Myometrial cell (primary cell): Measurements from ENCODE around the gene EVA1B.

GRCh38 chr1:33239557-33239809 is 16.8 kb upstream of the ZNF362 start:
- RAMPAGE, long total RNA: no peak

GRCh38 chr1:33298806-33299718 is 21.8 kb downstream of the A3GALT2 start:
- RAMPAGE, long total RNA: no peak

DNA sequence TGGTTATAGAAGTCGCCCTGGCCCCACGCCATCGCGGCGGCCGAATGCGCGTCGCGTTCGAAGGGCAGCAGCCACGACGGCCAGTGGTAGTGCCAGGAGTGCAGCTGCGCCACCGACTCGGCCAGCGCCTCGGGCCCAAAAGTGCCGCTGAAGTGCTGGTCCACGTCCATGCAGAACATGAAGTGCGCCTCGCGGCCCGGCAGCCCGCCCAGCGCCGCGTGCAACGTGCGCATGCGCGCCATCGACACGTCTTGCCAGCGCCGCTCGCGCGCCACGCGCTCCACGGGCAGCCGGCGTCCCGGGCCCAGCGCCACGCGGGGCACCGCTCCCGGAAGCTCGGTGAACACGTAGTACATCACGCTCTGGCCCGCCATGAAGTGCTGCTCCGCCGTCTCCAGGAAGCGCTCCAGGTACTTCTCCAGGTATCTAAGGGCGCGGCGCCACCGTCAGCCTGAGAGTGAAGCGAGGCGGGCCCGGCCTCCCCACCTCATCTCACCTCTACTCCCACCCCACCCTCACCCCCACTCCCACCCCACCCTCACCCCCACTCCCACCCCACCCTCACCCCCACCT is 13.8 kb downstream of the A3GALT2 start:
- RAMPAGE, long total RNA: no peak

DNA sequence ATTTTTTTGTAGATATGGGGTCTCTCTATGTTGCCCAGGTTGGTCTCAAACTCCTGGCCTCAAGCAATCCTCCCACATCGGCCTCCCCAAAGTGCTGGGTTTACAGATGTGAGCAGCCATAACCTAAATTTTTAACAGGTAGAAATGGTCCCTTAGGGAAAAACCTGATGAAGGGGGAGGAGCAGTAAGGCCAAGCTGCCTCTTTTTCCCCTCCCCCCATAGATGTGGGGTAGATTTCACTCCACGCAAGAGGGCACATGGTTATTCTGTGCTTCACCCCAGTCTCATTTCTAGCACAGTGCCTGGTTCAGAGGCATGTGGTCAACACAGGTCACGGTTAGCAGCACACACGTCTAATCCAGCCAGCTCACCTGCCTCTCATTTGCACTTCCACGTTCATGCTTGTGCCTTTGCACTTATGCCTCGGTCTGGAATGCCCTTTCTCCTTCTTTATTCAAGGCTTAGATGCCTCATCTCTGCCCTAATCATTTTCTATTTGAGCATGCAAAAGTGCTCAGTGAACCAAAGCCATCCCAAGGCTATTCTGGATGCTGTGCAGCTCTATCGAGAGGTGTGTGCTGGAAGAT is 1.9 kb upstream of the A3GALT2 start:
- RAMPAGE, long total RNA: no peak

GRCh38 chr1:33337917-33338415 is 17.1 kb upstream of the A3GALT2 start:
- RAMPAGE, long total RNA: no peak

DNA sequence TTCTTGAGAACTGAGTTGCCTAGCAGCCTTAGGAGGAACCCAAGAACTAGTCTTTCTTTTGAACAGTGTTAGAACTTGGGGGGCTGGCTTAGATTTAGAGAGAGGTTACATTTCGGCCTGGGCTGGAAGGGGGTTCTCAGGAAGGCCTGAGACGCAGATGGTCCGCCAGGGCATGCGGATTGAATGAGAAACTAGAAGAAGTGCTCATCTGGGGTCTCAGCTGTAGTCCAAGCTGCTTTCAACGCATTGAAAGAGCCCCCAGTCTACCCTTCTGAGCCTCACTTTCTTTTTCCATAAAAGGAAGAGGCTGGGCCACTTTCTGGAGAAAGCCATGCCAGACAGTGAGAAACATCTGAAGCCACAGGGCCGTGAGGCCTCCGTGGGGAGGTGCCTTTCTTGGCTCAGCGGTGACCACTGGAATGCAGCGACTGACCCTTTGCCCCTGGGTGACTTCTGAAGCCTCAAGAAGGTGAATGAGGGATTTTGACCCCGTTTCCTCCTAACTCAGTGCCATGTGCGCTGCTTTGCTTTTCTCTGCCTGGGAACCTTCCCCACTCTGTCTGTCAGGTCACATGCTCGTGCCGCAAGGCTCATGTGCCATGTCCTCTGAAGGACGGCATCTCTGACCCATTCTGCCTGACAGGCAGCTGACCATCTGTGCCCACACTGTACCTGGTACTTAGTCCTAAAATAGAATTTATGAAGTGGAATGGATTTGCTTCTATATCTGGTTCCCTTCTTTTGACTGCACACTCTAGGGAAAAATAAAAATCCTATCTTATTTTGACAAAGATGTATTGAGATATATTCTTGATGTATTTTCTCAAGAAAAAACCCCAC is 44.6 kb upstream of the A3GALT2 start:
- RAMPAGE, long total RNA: no peak

- RAMPAGE, long total RNA: no peak
Observed at GRCh38 chr1:34984080-34984352, 1.1 kb downstream of the TMEM35B start.

DNA sequence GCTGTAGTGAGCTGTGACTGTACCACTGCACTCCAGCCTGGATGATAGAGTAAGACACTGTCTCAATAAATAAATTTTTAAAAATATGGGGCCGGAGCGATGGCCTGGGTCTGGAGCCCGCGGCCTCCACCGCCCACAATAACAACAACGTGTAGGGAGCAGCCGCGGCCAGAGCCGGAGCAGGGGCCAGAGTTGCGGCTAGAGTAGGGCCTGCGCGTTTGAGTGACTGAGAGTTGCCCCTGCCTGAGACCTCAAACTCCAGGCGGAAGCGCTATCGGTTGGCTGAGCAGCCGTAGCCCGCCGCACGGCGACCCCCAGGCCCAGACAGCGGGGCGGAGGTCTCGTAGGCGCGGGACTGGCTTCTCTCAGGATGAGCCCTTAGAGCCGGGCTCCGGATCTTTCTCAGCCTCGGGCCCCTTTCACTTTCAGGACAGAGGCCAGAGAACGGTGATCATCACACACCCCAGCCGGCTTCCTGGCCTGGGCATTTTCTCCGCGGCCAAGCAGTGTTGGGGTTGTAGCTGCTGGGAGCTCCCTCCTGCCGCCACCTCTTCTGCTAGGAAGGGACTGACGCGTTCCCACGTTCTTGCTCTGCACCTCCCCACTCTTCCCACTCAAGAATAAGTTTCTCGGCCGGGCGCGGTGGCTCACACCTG is 41.6 kb downstream of the ZMYM1 start:
- RAMPAGE, long total RNA: no peak

DNA sequence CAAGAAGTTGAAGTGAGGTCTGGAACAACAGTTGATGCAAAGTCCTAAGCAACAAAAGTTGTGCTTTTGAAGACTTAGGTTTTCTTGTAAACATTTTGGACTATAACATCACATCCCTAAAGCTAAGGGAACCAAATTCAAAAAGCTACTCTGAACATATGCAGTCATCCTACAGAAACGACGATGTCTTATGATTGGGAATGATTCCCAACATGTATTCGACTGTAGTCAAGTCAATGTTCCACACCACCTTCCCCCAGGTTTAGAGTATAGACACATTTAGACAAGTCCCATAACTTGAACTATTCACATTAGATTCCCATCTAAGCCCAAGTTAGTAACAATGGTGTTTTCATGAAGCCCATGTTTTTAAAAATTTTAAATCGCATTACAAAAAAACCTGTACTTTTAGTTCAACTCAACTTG is 12.7 kb downstream of the SFPQ start:
- RAMPAGE, long total RNA: no peak

GRCh38 chr1:35499827-35500205 is 57.4 kb downstream of the KIAA0319L start:
- RAMPAGE, long total RNA: no peak

DNA sequence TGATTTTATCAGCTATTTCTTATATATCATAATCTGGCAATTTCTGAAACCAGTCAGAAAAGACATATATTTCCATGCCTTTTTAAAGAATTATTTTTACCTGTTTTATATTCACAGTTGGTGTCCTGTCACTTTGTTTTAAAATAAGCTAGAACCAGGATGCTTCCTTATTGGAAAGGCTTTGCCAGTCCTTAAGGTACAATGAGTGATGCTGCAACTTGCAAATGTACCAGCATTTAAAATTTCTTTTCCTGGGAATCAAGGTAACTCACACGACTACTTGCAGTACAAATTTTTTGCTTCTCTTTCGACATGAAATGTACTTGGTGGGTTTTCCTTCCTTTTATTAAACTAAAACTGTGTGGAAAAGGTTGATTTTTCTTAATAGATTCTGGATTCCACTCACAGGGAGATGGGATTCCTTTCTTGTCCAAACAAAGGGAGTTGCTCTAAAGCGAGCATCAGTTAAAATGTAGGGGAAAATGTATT is 28.4 kb upstream of the AGO1 start:
- RAMPAGE, long total RNA: no peak

DNA sequence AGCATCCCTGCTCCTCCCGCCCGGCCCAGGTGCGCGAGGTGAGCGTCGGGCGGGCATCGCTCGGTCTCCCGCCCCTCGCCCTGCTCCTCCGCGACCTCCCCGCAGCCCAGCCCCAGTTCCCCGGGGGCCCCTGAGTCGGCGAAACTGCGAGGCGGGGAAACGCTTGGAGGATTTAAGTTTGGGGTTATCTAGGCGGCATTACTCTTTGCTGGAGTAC is 503 bp downstream of the AGO3 start:
- RAMPAGE, long total RNA: no peak

DNA sequence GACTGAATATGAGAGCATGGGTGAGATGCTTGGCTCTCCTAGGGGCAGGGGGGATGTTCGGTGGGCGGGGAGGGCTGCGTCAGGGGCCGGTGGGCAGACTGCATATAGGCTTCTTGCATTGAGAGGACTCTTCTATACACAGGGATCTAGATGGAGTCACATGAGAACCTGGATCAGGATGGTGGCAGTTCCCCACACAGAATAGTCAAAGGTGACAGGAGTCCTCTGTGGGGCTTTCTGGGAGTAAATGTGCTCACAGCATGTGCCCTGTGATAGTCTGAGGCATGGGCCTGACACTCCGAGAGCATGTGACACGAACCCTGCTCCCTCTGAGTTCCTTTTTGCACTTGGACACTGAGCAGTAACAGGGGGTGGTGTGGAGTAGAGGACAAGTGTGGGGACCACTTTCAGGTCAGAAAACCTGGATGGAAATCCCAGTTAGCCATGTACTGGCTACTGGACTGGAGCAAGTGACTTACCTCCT is 2.2 kb downstream of the MAP7D1 start:
- RAMPAGE, long total RNA: no peak

GRCh38 chr1:36223045-36223318 is 1.3 kb upstream of the THRAP3 start:
- RAMPAGE, long total RNA: no peak

GRCh38 chr1:36228544-36228875 is 4.3 kb downstream of the THRAP3 start:
- RAMPAGE, long total RNA: no peak

GRCh38 chr1:36323461-36323943 is at the start of gene EVA1B:
Gene EVA1B, minus strand, starts transcription at chr1:36323645.
- RAMPAGE, long total RNA: no peak

DNA sequence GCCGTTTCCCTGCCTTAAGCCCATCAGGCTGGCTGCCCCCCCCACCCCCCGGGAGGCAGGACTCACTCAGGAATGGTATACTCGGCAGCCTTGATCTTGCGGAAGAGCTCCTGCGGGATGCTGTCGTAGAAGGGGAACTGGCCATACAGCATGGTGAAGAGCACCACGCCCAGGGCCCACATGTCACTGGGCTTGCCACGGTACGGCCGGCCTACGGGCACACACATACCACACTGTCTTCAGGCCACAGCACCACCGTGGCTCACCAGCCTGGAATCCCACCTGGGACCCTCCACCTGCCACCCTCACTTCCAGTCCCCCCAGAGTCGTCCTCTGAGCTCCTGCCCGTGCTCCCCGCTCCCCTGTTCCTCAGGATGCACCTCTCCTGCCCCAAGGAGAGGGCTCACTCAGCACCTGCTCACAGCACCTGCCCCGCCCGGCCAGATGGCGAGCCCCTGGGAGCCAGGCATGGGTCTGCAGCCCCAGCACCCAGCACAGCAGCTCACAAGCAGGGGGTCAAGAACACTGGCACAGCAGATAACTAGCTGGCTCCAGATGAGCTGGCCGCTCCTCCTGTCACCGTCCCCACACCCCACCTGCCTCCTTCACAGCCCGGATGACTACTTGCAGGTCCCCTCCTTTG is 20.7 kb upstream of the EVA1B start:
- RAMPAGE, long total RNA: no peak

DNA sequence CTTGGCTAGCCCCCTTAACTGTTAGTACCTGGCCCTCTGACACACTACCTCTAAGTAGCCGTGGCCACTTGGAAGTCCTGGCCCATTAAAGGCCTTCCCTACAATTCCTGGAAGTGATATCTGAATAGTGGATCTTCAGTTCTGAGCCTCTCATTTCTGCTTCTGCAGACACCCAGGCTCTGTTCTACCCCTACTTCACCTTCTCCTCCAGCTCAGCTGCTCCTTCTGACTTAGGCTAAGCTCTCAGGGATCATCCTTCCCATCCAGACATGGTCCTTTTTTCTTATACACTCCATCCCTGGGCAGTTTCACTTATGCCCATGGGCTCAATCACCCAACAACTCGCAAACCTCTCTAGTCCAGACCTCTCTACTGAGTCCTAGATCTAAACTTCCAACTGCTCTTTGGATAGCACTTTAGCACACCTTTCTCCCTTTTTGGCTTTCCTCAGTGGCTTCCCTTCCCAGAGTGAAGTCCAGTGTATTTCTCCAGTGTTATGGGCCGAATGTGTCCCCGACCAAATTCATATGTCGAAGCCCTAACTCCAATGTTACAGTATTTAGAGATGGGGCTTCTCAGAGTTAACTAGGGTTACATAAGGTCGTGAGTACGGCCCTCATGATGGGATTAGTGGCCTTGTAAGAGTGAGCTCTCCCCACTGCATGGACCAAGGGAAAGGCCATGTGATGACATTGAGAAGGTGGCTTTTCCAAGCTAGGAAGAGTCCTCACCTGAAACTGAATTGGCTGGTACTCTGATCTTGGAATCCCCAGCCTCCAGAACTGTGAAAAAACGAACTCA is 3.9 kb upstream of the OSCP1 start:
- RAMPAGE, long total RNA: no peak

DNA sequence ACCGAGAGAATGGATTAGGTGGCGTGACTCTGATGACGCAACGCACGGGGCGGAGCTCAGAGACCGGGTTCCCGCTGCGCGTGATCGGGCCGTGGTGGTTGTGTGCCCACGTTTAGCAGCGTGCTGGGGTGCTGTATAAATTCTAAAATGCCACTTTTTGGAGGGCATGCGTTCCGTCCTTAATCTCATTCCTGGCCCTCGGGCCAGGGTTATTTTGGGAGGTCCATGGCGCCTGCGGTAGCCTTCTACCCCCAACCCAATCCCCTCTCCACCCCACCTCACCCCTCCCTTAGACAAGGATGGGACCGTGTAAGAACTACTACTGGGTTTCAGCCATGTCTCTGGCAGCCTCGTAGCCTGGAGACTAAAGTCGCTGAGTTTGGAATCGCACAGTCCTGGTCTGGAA is 229 bp upstream of the MRPS15 start:
- RAMPAGE, long total RNA: no peak

- RAMPAGE, long total RNA: no peak
Observed at GRCh38 chr1:36703713-36704115, 221.0 kb upstream of the CSF3R start.